Metastatic Pancreatic Carcinoma in the Ovary (tissue), 1 donor: Measurements from ENCODE around the genes GRID2IP and C1GALT1.

GRCh38 chr7:5703094-5703688 is 78.3 kb downstream of the RNF216 start:
- PRO-cap, result no peak

DNA sequence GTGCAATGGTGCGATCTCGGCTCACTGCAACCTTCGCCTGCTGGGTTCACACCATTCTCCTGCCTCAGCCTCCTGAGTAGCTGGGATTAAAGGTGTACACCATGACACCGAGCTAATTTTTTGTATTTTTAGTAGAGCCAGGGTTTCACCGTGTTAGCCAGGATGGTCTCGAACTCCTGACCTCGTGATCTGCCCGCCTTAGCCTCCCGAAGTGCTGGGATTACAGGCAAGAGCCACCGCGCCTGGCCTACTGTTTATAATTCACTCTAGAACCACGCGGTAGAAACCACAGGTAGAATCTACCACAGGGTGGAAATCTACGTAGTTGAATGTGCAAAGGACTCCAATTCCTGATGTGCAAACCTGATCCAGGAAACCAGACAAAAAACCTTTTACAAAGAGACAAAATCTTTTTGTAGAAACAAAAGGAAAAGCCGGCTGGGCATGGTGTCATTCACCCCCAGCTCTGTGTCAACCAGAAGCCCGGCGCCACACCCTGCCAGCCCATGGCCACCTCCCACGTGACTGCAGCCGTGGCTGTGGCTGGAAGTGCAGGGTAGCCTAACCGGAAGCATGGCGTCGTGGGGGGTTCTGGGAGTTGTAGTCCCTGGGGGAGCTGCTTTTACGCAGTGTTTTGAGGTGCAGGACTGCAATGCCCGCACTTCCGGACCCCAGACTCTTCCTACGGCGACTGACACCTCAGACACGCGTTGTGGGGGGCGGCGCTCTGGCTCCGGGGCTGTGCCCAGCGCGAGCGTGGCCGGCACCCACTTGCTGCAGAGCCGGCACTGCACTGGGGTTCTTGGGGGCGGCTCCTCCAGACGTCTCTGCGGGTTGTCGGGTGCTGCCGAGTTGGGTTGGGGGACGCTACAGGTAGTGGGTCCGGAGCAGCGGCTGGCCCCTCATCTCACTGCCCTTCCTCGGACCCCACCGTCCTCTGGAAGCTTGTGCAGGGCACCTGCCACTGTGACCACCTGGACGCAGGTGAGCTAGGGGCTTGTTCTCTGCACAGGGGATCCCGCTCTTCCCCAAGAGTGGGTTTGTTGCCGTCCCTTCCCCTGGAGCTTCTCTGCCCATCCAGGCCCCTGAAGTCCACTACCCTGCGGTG is 41.4 kb upstream of the RNF216 start:
- PRO-cap, result bidirectional peak, plus-strand start at position 629 of the sequence, minus-strand start at position 473 of the sequence

GRCh38 chr7:6115137-6115767 is 10.5 kb downstream of the USP42 start:
- PRO-cap, result no peak

DNA sequence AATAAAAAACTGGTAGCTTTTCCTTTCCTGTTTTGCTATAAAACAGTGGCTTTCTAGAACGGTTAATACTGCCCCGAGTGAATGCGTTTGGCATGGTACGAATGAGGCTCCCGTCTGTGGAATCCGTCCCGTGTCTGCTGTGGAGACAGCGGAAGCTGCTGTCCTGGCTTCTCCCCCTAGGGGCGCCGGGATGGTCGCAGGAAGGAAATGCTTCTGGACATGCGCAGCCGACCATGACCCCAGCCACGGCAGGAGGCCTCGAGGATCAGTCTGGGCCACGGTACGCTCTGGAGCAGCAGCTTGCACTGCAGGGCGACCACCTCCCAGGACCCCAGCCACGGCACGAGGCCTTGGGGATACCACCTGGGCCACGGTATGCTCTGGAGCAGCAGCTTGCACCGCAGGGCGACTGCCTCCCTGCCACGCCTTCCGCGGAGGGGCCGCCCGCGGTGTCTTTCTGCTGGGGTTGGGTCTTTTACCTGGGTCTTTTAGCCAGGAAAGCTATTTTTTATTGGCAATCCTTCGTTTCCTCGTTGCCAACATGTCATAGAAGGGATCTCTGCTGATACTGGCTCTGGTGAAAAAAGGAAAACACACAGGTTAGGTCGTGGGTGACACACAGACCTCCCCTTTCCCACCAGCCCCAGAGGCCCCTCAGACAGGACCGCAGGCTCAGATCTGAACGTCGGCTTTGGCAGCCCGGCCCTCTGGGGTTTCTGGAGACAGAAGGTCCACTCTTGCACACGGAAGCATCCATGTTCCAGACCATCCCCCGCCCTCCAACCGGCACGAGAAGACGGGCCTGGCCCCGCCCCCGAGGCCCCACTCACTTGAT is 59.9 kb downstream of the USP42 start:
- PRO-cap, result no peak

DNA sequence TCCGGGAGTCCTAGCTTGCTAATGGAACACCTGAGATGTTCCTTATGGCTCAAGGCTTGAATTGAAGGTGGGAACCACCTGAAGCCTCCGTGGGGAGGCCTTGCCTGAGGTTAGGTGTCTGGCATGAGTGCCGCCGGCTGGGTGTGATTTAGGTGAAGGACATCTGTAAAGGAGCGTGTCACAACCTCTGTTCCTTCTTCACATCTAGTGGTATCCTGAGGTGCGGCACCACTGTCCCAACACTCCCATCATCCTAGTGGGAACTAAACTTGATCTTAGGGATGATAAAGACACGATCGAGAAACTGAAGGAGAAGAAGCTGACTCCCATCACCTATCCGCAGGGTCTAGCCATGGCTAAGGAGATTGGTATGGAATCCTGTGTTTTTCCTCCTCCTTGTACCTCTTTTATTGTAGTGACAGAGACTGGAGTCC is 27.4 kb downstream of the RAC1 start:
- PRO-cap, result no peak

- PRO-cap, result no peak
Measured at GRCh38 chr7:6409062-6410217, 35.1 kb downstream of the RAC1 start.

- PRO-cap, result no peak
Measured at GRCh38 chr7:6481773-6482982, 1.8 kb downstream of the KDELR2 start.

GRCh38 chr7:6531074-6531527 is 20.2 kb downstream of the GRID2IP start:
- PRO-cap, result no peak

GRCh38 chr7:6551180-6551565 is at the start of gene GRID2IP:
GRID2IP (minus strand) TSS chr7:6551461.
- PRO-cap, result no peak

GRCh38 chr7:6702802-6703502 is 3.8 kb downstream of the ZNF12 start:
- PRO-cap, result no peak

DNA sequence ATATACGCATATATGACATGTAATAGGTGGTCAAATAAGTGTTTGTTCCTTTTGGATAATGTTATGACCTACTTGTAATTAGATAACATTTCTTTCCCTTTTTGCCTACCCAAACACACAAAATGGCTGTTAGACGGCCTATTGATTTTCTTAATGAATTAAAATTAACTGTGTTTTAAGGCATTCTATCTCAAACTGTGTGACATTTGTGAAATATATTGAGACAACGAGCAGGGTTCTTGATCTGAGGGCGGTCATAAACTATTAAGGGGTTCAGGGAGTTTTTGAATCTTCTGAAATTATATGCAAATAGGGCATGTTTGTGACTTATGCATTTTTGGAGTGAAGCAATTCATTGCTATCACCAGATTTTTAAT is 23.6 kb upstream of the C1GALT1 start:
- PRO-cap, result no peak

GRCh38 chr7:7159100-7159760 is 23.1 kb upstream of the C1GALT1 start:
- PRO-cap, result no peak

- PRO-cap, result bidirectional peak, plus-strand start at chr7:7182544, minus-strand start at chr7:7182386; unidirectional peak, plus-strand start at chr7:7182844; bidirectional peak, plus-strand start at chr7:7182891, minus-strand start at chr7:7182888
Measured at GRCh38 chr7:7182462-7183663, at the start of gene C1GALT1. C1GALT1 (plus strand) TSS chr7:7182544.

DNA sequence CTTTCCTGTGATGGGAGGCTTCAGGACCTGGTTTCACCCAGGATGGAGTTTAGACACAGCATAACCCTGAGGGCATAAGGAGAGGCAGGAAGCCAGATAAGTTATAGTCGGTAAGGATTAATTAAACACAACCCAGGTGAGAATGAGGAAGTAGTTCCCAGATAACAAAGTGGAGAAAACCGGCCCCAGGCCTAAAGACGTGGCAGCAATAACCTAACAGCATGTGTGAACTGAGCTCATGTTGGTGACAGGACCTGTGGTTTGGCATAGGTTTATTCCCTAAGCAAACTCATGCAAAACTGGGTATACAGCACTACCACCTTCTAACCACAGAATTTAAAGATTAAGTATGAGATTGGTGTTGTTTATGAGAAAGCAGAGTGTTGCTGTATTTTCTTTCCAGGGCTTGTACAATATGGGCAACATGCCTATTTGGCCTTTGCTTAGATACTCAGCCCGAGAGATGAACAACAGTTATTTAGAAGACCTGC is 119.4 kb downstream of the COL28A1 start:
- PRO-cap, result no peak

DNA sequence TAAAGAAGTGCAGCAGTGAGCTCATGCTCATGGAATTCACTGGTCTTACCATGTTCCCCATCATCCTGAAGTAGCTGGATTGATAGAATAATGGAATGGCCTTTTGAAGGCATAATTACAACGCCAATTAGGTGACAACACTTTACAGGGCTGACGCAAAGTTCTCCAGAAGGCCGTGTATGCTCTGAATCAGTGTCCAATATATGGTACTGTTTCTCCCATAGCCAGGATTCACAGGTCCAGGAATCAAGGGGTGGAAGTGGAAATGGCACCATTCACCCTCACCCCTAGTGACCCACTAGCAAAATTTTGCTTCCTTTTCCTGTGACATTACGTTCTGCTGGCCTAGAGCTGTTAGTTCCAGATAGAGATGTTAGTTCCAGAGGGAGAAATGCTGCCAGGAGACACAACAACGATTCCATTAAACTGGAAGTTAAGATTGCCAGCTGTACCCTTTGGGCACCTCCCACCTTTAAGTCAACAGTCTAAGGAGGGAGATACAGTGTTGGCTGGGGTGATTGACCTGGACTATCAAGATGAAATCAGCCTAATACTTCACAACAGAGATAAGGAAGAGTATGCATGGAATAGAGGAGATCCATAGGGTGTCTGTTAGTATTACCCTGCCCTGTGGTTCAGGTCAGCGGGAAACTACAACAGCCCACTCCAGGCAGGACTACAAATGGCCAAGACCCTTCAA is 8.1 kb upstream of the RPA3 start:
- PRO-cap, result no peak

DNA sequence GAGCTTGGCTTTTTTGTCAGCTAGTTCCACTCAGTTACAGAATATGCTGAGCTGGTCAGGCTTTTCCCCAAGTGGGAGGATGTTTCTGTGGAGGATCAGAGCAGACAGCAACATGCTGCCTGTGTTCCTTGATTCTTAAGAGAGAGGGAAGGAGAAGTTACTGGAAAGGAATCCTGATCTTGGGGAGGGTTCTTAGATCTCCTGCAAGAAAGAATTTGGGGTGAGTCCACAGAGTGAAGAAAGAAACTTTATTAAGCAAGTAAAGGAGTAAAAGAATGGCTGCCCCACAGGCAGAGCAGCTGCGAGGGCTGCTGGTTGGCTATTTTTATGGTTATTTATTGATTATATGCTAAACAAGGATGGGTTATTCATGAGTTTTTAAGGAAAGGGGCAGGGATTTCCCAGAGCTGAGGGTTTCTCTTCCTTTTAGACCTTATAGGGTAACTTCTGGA is 76.9 kb upstream of the RPA3 start:
- PRO-cap, result no peak

DNA sequence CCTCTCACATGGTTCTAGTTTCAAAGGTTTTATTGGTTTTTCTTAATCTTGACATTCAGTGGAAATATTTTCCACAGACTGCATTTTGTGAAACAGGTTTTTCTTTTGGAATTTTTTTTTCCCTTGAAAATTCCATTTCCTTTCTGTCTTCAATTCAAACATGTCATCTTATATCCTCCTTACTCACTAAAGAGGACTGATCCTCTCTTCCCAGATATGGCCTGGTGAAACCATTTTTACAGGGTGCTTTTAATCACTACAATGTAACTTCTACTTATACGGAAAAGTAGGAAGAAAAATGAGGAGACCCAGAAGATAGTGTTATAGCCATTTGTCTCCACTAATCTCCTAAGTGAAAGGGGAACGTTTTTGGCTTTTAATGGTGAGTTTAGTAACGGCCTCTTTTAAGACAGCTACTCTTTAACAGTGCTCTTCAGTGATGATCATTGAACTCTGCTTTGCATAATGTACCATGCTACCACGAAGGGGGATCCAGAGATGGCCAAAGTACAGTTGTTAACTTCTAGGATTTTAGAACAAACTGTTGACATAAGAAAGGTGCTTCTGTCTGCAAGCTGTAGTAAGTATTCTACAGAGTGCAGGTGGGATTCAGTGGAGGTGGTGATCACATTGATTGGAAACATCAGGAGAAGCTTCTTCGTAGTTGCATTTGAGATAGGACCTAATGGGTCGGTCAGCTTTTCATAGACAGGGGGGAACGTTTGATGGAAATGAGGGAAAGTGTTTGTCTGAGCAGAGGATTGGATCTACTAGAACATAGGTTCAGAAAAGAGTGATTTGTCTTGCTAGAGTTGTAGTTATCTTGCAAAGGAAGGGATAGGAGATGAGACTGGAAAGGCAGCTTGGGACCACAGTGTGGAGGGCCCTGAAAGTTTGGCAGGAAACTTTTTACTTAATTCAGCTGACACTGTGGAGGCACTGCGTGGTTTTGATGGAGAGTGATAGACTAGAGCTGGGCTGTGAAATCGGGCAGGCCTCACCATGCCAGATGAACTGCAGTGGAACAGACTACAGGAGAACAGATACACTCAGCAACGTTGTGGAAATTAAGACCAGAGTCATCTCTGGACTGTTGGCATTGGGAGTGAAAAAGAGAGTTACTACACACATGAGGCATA is 114.2 kb upstream of the RPA3 start:
- PRO-cap, result no peak

- PRO-cap, result bidirectional peak, plus-strand start at chr7:7969264, minus-strand start at chr7:7969141
Measured at GRCh38 chr7:7969207-7970243, 929 bp downstream of the GLCCI1 start.

DNA sequence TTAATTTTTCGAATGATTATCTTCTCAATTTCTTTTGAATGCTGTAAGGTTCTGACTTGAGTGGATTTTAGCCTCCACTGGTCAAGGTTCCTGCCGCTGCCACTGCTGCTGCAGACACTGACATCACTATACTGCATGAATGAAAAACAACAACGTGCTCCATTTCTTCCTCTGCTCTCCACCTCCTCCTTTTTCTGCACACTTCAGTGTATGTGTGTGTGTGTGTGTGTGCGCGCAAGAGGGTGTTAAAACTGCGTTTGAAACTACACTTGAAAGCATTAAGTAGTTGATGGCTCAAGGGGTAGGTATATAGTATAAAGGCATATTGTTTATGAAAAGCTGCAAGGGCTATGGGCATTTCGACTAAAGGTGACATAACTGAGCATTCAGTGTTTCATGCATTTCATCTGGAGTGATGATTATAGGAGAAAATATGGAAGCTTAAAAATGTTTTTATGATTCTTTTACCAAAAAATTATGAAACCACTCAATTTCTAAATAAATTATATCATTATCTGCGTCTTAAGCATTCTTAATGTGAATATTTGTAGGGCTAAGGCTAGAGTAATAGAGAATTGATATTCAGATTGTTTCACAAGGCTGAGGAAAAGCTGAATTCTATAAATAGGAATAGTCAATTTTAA is 3.6 kb downstream of the GLCCI1 start:
- PRO-cap, result no peak

DNA sequence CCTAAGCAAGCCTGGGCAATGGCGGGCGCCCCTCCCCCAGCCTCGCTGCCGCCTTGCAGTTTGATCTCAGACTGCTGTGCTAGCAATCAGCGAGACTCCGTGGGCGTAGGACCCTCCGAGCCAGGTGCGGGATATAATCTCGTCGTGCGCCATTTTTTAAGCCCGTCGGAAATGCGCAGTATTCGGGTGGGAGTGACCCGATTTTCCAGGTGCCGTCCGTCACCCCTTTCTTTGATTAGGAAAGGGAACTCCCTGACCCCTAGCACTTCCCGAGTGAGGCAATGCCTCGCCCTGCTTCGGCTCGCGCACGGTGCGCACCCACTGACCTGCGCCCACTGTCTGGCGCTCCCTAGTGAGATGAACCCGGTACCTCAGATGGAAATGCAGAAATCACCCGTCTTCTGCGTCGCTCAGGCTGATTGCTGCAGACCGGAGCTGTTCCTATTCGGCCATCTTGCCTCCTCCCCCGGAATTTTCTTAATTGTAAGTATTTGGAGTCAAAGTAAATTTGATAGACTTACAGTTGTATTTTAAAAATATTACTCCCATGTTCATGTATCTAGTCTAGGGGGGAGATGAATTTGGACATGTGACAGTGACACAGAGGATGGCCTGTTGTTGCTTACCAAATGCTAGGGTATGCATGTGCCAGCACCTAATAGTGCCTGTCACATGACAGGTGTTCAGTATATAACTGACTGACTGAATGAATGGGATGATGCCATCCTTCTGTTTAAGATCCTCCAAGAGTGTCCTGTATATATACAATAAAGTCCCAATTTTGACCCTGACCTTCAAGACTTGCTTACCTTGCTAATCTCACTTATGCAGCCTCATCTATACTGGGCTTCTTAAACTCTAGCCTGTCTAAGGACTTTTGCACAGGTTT is 42.0 kb upstream of the ICA1 start:
- PRO-cap, result bidirectional peak, plus-strand start at position 418 of the sequence, minus-strand start at position 275 of the sequence